Tongue (tissue), 2 donors: ENCODE measurements around the gene COMMD1.

- RAMPAGE, long total RNA = no peak
These were observed 1.0 kb upstream of the XPO1 start for GRCh38 chr2:61539162-61539636.

DNA sequence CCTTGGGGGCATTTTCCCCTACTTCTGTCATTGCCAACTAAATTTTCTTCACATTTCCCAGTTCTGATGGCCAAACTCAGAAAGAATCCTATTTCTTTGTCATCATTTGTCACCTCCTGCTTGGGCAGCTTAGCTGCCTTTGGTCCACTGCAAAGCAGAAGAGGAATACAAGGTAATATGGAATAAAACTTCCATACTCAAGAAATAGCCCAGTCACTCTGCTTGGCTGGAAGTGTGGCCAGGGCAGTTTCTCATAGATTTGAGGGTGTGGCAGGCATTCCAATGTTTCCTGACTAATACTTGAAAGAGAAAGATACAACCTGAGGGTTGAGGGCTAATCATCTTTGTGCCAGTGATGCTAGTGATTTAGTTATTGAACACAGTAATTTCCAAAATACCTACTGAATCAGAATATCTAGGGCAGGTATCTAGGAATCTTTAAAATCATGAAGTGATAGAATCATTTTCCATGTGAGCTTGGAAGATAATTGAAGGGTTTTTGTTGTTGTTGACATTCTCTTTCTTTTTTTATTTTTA lies 83.1 kb downstream of the FAM161A start:
- RAMPAGE, long total RNA = no peak

GRCh38 chr2:61872039-61872748 lies 16.3 kb downstream of the CCT4 start:
- RAMPAGE, long total RNA = no peak

GRCh38 chr2:61887620-61888276 lies 708 bp downstream of the CCT4 start:
- RAMPAGE, long total RNA = no peak

- RAMPAGE, long total RNA = start-site peak on the plus strand at chr2:61905652-61905679, 1,830 and 493 reads in 2 replicates
These were observed at the start of gene COMMD1 for GRCh38 chr2:61905158-61906354. TSS of gene COMMD1 (plus strand) at chr2:61905674.

- RAMPAGE, long total RNA = no peak
These were observed 45.1 kb downstream of the COMMD1 start for GRCh38 chr2:61950524-61951057.

DNA sequence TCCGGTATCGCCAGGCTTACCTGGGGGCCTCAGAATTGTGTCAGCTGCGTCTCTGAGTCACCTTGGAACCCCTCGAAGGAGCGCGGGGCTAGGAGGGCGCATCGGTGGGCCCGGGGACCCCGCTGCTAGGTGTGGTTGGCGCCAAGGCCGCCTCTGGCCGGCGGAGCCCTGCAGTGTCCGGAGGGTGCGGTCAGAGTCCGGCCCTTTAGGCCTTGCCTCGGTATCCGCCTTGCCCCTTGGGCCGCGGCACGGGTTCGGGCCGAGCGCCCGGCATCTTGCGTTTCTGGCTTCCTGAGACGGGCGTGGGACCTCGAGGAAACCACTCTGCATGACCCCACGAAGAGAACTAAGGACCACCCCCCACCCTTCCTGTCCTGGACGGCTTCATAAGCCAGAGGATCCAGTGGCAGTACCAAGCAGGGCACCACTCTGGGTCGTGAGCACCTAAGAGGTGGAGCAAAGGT lies 764 bp upstream of the B3GNT2 start:
- RAMPAGE, long total RNA = no peak

DNA sequence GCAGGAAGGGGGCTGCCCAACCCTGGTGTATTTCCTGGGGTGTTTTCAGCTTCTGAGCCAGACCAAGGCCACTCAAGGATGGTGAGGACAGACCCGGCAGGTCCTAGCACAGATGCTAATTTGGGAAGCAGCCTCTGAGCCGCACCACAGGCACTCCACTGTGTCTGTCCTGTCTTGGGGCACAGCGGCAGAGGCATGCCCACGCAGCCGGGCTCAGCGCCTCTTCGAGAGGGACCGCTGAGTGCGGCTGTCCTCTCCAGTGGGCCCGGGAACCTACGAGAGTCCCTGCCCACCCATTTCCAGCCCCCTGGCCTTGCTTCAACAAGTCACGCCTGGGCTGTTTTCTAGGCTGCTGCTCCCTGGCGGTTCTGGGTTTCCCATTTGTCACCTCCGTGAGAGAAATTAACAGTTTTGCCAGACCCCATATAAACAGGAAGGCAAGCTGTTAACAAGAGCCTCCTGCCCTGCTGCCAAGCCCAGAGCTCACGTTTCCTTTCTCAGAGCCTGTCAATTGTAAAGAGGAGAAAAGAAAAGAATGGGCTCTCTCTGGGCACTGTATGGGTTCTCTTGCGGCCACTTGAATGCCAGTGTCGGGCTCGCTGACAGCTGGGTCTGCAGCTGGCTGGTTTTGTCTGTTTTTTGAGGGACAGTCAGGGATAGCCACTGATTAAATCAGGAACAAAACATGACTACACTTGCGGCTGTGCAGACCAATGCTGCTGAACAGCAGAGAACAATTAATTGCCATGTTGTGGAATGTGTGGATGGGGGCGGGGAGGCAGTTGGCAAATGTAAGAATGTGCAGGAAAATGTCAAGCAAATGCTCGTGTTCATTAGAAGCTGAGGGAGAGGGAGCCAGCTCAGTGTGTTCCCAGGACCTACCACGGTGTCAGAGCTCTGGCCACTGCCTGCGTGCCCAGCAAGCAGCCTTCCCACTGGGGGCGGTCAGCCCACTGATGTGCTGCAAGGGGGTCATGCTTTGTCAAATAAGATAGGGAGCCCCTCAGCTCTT lies 30.6 kb downstream of the TMEM17 start:
- RAMPAGE, long total RNA = no peak

DNA sequence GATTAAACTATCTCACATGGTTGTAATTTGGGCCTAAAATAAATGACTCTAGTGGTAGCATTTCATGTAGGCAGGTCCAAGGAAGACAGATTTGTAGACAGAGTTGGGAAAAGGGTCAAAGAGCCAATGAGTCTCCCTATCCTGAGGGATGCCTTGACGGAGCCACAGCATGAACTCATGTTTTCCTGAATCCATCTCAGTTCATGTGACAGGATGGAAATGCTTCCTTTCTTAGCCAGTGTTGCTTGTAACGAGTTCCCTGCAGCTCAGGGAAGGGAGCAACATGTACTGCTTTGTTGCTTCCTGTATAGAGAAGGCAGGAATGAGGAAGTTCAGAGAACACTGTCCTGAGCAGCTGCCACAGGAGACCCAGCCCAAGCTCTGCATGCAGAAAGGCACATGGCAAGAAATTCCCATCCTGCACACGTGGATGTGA lies 27.9 kb downstream of the TMEM17 start:
- RAMPAGE, long total RNA = no peak

DNA sequence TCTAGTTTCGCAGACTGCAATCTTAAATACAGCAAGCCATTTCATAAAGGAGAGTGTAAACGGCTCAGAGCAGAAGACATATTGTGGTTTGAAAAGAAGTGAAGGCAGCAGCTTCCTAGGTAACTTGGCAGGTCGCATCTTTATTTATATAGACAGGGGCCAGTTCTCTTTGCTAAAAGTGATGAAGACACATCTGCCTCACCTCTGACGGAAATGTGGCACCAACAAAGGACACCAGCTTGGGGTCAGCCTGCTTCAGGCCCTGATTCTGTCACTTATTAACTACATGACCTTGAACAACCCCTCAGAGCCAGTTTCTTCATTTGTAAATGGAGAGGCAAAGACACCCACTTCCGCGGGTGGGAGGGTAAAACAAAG lies 63.9 kb upstream of the TMEM17 start:
- RAMPAGE, long total RNA = no peak

GRCh38 chr2:62706078-62706365 lies 509 bp downstream of the EHBP1 start:
- RAMPAGE, long total RNA = no peak

GRCh38 chr2:62706534-62706780 lies 944 bp downstream of the EHBP1 start:
- RAMPAGE, long total RNA = no peak

GRCh38 chr2:62993405-62993754 lies 57.2 kb upstream of the OTX1 start:
- RAMPAGE, long total RNA = no peak

- RAMPAGE, long total RNA = no peak
These were observed 1.4 kb upstream of the OTX1 start for GRCh38 chr2:63049296-63049643.

DNA sequence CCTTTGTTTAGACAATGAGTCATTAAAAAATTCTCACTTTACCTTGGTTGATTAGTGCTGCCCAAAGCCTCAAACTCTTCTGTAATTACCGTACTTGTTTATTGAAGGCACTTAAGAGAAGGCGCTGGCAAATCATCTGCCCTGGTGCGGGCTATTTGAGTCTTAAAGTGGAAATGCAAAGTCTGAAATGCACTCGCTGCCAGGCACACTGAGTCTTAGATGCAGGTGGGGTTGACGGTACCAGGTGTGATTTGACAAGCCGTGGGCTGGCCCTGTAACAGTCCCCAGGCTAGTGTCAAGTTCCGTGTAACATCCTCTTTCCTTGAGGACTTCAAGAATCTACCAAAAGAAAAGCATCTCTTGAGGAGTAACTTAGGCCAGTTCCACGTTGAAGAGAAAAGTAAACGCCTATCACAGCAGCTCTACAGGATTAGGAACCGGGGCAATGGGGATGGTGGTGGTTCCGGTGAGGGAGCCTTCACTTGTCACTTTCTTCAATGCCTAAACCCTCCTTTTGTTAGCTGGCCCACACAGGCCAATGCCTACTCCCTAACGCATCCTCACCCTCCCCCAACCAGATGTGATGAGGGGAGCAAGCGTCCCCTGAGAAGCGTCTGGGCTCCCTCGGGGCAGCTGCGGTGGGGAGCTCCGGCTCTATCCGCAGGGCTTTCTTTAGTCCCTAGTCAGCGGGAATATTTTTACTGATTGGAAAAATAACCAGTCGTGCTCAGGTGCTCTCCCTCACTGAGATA lies 1.5 kb upstream of the UGP2 start:
- RAMPAGE, long total RNA = no peak

DNA sequence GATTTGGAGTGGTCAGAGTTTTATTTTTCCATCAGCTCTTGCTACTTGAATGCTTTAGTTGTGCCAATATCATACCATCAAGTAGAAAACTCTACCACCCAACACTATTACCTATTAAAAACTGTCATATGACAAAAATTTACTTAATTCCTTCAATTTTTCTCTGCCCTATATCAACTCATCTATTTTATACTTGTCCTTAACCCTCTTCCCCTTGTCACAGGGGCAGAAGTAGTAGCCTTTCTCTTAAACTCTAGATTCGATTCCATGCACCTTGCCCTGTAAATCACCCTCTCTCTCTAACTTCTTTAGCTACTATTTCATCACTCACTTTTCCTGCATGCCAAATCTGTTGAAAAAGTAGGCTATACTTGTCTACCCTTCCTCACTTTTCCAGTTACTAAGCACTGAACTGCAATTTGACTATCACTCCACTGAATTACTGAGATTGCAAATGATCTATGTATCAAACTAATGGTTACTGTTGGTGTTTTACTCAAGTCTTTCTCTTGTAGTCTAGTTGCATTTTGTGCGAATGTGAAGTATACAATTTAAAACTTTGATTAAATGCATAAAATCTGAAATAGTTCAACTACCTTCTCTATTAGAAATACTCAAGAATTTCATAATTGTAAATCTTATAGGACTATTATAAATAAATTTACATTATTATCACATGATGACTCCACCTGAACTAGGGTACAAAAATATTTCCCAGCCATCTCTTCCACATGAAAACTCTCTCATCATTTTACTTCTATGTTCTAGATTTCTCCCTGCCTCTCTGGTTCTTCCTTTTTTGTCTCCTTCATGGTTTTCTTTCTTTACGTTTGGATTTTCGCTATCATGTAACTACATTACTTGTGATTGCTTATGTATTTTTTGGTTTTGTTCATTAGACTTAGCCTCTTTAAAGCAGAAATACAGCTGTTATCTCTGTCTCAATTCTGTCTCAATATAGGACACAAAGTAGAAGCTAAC lies 77.1 kb downstream of the UGP2 start:
- RAMPAGE, long total RNA = no peak

- RAMPAGE, long total RNA = no peak
These were observed 69.2 kb downstream of the VPS54 start for GRCh38 chr2:63949928-63950442.

GRCh38 chr2:63973853-63974757 lies 45.1 kb downstream of the VPS54 start:
- RAMPAGE, long total RNA = no peak

DNA sequence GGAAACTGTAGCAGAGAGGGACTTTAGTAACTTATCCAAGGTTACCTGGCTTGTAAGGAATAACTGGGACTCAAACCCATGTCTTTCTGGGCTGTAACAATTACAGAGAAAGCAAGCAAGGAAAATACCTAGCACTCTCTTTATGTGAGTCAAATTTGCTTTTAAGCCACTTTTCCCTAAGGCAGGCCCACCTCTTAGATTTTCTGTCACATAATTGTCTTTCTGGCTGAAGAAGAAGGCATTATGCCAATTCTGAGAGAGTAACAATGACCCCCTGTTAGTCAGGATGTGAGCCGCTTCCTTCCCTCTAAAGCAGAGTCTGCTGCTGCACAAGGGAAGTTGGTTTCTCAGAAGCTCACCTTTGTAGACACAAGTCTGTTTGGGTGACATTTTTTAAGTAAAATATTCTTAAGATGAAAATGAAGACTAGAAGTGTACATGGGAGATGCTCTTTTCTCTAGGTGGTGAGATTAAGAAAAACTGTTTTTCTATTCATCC lies 33.2 kb upstream of the VPS54 start:
- RAMPAGE, long total RNA = no peak

- RAMPAGE, long total RNA = no peak
These were observed 44.5 kb upstream of the VPS54 start for GRCh38 chr2:64063413-64064354.